Mesenchymal stem cell of the bone marrow (primary cell): ENCODE results near the gene TIMP4.

GRCh38 chr3:11095921-11097209 lies 57.9 kb upstream of the HRH1 start:
- CAGE, long polyA plus RNA, result no peak

DNA sequence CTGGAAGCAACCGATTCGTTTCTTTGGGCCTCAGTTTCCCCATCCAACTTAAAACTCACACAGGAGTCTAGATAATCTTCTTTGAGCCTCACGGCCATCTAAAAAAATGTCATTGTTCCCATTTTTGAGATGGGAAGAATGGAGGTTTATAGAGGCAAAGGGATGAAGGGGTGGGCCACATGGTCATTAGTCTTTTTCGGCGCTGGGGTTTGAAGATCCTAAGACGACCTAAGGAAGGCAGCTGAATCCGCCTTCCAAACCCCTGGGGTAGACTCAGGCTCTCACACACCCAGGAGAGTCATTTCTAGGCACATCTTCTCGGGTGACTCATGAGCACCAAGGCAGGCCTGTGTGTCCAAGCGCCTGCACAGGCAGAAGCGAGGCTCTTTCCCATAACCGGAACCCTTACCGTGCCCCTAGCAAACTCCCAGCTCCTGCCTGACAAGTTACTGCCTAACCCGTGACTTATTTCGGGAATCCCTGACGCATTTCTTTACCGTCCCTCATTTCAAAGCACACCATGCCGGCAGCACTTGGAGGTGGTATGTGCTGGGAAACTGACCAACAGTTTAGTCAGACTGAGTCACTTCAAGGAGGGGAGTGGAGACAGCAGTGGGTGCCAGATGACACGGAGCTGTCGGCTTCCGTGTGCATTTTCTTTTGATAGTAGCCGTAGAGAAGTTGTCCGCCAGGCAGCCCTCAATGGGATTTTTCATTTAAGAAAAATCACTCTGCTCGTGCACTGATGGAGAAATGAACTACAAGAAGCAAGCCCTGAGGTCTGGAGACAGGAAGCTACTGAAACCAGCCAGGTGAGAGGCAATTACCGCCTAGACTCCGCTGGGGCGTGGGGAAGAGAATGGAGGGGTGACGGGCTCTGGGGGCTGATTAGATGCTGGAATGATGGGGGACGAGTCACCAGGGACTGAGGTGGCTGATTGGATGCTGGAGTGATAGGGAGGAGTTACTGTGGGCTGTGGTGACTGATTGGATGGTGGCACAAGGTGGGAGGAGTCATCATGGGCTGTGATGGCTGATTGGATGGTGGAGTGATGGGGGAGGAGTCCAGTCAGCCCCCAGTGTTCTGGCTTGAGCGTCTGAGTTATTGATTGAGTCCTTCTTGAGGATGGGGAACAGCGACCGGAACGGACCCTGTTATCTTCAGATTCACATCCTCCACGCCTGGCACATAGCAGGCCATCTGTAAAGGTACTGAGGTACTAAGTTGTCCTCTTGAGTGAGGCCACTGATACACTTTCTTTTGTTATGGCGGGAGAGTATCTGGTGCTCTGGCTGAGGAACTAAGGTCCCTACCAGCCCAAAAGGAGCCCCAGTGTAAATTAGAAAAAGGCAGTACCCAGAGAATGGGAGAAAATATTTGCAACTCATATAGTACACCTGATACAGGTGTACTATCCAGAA lies 17.2 kb upstream of the HRH1 start:
- CAGE, long polyA plus RNA, result no peak

- CAGE, long polyA plus RNA, result no peak
Measured at GRCh38 chr3:11185523-11186156, 31.3 kb downstream of the HRH1 start.

DNA sequence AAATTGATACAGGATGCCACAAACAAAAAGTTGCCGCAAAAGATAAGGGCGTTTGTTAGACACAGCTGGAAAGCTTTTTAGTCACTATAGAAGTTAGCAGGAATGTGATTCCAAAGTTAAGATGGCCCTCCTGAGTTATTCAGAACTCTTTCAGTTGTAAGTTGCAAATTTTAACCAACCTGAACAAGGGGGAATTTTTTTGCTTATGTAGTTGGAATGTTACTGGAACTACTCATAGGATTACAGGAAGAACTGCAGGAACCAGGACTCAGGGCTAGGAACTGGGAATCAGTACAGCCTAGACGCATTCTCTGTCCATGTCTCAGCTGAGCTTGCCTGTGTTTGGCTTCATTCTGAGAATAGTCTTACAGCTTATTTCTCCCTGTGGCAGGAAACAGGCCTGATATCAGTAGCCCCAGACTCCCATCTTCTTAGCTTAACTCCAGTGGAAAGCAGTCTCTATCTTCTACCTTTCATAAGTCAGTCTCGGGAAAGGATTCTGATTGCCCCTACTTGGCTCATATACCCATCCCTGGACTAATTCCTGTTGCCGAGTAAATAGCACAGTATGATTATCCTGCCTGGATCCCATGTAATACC lies 166.1 kb downstream of the VGLL4 start:
- CAGE, long polyA plus RNA, result no peak

DNA sequence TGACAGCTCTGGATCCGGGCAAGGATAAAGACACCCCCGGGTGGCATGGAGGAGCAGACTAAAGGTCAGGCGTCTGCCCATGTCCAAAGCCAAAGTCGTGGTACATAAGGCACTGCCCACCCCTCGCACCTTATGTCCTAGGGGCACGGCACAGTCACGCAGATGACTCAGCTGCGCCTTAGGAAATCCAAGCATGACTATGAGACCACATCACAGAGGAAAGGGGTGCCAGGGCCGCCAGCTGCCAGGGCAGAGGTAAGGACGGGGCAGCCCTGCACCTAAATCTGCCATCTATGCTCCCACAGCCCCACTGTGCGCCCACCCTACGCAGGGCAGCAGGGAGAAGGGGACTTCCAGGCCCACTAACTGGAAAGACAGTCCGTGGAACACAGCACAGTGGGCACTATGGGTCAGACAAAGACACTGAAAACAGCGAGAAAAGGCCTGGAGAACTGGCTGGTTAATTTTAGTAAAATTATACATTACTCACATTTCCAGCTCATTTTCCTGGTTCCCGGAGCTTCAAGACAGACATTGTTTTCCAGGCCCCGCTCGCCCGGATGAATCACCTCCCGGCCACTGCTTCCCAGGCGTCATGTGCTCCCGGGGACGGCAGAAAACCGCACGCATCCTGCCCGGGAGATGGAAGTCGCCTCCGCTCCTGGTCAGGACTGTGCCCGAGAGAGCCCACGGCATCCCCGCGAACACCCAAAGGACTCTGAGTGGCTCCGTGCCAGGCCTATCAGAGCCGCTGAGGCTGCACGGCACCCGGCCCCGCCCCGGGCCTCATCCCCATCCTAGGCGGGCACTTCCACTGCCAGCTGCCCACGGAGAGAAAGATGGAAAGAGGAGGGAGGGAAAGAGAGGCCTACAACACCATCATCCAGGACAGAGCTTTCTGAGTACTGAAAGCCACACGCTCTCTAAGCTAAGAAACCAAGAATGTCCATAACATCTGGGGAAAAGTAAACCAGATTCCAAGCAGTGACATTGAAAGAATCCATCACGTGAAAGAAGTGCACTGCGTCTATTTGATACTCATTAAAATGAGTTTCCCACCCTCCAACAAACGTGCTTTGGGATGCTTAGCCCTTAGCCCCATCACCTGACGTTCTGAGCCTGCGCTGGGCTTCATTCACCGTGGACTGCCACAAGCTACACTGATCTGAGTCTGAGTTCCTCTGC lies 75.2 kb downstream of the VGLL4 start:
- CAGE, long polyA plus RNA, result no peak

- CAGE, long polyA plus RNA, result no peak
Measured at GRCh38 chr3:11614316-11614974, 29.3 kb downstream of the VGLL4 start.

- CAGE, long polyA plus RNA, result no peak
Measured at GRCh38 chr3:12158080-12159176, at the start of gene TIMP4. TSS of gene TIMP4 (minus strand) at chr3:12158912.

GRCh38 chr3:12289464-12289951 lies 638 bp downstream of the PPARG start:
- CAGE, long polyA plus RNA, result no peak

GRCh38 chr3:12326818-12327585 lies 38.1 kb downstream of the PPARG start:
- CAGE, long polyA plus RNA, result no peak

GRCh38 chr3:12430519-12431108 lies 53.7 kb upstream of the TSEN2 start:
- CAGE, long polyA plus RNA, result no peak

DNA sequence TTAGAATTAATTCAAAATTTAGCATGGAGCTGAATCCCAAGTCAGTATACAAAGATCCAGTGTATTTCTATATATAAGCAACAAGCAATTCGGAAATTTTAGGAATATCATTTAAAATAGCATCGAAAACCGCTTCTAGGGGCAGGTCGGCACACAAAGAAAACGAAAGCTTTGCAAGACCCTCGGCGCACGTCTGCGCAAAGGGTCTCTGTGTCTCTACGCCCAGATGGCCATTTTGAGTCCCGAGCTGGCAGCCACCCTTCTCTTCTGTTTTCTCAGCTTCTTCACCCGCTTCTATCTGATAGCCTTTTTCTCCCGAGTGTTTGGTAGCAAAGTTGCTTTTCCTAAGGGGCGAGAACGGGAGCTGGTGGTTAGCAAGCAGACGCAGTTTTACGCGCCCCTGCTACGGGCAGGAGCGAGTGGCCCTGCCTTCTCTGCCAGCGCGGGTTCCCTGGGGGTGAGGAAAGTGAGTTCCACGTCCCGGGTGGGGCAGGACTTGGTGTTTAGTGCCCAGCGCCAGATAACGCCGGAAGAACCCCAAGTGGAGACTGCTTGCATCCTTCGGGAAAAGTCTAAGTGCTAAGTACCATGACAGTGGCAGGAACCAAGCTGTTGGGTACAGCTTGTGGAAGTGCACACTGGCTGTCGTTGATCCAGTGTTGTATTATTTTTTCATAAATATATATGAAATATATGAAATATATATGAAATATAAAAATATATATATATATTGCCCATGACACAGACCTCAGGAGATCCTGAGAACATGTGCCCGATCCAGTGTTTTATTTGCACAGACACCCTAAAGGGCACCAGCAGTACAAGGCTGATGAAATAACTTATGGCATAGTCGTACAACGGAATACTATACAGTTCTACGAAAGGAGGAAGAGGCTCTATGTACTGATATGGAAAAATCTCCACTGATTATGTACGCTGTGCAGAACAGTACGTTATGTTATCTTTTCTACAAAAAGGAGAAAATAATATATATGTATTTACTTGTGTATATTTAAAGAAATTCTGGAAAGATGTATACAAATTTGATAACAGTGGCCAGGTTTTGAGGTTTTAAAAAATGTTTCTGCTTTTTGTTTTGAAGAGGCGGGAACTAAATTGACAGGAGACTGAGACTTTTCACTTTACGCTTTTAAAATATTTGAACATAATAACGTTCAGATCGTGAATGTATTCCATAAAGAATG lies 2.7 kb upstream of the MKRN2 start:
- CAGE, long polyA plus RNA, result no peak

DNA sequence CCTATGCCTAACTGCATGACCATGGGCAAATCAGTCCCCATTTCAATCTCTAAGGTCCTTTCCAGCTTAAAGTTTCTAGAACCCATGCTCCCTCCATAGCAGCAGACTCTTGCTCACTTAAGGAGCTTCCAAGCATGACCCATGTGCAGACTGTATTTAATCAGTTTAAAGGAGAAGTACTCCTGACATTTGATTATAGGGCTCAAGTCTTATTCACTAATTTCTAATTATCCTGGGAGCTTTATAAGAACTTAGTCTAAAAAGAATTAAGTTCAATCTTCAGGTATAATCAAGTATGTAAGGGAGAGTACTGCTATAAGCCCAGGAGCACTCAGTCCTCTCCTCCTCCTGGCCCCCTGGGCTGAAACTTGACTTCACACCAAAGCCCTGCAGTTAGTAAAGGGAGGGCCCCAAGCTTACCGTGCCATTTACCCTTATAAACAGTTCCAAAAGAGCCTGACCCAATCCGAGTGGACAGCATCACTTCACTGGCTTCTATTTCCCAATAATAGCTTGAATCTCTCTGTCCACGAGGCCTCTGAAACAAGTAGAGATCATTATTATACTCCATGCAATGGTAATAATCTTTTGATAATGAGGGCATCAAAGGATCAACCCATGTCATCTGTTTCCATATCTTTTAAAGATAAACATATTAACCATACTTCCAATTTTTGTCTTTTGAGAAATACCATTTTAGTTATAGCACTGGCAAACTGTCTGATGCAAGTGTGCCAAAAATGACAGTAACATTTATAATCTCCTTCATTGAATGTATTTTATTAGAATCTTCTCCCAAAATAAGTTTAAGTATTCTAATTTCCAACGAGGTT lies 42.6 kb downstream of the MKRN2 start:
- CAGE, long polyA plus RNA, result no peak

GRCh38 chr3:12647549-12648093 lies 16.3 kb downstream of the RAF1 start:
- CAGE, long polyA plus RNA, result no peak

DNA sequence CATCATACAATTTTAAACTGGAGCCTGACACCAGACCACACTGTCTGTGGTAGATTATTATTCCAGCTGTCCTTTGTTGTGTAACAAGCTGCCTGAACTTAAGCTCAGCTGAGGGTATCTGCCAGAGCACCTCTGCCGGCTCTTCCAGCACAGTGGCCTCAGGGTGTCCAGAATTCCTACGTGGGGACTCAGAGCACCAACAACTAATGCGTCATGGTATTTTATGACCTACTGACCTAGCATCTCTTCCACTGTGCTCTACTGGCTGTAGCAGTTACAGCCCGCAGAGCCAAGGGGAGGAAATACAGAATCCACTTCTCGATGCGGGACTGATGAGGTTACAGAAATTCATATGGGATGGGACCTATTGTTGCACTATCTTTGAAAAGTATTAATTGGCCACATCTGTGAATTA lies 15.6 kb upstream of the RAF1 start:
- CAGE, long polyA plus RNA, result no peak

DNA sequence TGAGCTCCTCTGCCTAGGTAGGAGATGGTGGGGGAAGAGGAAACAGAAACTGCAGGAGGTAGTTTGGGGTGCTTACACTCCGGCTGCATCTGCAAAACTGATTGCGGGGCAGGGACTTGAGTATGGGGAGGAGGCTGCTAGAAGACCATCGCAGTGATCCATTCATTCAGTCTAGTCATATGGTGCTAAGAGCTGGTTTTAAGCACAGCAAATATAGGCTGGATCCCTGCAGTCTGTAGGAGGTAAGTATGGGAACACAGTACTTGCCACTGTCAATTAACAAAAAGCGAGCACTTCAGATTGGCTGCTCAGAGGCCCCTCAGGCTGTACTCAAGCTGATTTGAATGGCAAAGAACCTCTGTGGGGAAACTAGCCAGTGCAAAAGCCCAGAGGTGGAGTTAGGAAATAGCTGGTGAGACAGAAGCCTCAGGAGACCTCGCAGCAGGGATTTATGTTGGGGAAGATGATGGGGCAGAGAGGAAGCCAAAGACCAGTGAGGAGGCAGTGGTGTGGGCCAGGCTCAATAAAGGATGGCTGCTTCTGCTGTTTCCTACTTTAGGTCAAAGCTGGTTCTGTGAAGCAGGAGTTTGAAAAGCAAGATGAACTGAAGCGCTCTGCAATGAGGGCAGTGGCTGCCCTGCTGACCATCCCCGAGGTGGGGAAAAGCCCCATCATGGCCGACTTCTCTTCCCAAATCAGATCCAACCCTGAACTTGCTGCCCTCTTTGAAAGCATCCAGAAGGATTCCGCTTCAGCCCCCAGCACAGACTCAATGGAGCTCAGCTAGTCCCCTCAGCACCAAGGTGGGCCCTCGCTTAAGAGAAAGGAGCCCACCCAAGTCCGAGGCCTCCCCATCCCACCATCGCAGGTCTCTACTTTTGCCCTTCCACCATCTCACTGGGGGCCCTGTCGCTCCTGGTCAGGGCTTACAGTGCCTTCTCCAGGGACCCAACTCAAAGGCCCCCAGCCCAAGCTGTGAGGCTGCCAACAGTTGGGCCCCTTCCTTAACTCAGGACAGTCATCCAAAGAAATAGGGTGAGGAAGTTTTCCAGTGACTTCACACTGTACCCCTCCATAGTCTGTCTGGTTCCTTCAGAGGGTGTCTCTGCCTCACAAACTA lies 7.8 kb downstream of the RPL32 start:
- CAGE, long polyA plus RNA, result no peak

DNA sequence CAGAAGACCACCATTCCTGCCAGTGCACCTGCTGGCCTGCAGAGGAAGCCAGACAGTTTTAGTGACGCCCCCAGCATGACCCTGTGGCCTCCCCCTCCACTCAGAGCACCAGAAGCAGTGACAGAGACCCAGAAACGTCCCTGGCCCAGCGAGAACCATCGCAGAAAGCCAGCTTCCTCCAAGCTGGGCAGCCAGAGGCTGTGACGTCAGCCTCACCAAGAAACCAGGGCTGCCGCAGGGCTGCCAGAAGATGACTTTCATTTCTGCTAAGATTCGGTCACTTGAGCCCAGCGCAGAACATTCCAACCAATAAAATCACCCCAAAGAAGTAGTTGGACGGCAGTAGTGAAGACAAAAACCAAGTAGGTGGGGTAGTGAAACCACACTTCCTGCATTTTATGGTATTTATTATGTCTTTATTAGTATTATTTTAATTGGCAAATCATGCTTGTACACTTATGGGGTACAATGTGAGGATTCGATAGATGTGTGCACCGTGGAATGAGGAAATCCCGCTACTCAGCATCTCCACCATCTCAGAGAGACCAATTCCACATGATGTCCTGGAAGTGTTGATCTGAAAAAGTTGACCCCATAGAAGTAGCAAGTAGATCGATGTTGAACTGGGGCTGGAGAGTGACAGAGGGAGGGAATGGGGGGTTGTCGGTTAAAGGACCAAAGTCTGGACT lies 29.7 kb upstream of the RPL32 start:
- CAGE, long polyA plus RNA, result no peak

DNA sequence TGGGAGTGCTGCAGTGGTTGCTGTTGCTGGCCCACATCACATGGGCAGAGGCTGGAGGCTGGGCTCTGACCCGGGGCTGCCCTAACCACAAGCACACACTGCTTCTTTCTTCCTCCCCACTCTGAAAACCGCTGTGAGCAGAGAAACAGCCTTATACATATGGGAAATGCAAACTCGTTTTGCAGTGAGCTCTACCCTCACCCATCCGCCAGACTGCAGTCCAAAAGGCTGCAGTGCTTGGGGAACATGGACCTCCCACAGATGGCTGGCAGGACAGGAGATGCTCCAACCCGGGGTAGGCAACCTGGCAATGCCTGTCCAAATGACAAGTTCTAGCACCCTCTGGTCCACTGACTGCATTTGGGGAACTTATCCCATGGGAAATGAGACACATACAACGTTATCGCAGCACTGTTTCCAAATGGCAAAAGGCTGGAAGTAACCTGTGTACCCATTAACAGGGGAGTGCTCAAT lies 75.0 kb upstream of the RPL32 start:
- CAGE, long polyA plus RNA, result no peak

DNA sequence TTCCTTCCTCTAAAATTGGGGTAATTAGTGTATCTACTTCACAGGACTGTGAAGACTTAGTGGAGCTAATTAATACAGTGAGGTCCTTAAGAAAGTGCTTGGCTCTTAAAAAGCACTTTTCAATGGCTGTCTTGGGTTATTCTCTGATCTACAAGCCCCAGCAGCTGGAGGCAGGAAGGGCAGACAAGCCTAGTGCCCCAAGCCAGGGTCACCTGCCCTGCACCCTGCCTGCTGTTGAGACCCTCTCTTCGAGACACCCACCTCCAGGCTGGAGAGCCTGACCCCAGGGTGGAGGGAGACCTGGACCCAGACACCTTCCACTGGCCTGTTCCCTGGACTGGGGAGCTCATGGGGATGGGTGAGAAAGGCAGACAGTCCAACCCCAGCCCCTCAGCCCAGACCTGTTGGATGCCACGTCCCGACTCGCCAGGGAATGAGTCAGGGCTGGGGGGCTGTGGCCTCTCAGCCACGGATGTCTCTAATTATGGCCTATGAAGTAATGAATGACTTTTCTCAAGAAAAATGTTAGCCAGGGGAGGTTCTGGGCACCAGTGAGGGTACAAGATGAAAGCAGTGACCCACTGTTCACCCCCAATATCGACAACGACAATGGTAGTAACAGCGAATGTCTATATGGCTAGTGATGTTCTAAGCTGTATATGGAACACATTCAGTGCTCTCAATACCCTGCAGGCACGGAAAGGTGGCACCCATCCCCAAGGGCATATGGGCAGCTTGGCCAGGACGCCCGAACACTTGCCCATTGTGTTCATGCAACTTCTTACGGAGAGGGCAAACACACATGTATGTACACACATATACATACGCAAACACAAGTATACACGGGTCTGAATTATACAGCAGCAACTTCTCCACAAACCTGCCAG lies 107.0 kb upstream of the RPL32 start:
- CAGE, long polyA plus RNA, result no peak

- CAGE, long polyA plus RNA, result no peak
Measured at GRCh38 chr3:12964124-12965125, 108.8 kb downstream of the IQSEC1 start.

DNA sequence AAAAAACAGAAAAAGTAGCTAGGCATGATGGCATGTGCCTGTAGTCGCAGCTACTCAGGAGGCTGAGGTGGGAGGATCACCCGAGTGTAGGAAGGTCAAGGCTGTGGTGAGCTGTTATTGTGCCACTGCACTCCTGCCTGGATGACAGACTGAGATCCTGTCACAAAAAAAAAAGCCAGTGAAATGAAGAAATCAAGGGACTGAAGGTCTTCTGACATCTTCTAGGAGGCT lies 101.2 kb downstream of the IQSEC1 start:
- CAGE, long polyA plus RNA, result no peak